ENCODE measurements around a stretch of chr2.

- RRBS = no CpG with 5 or more reads among the region's 8 CpGs
Measured at GRCh38 chr2:188976534-188977129, 2.5 kb downstream of the COL3A1 start.

DNA sequence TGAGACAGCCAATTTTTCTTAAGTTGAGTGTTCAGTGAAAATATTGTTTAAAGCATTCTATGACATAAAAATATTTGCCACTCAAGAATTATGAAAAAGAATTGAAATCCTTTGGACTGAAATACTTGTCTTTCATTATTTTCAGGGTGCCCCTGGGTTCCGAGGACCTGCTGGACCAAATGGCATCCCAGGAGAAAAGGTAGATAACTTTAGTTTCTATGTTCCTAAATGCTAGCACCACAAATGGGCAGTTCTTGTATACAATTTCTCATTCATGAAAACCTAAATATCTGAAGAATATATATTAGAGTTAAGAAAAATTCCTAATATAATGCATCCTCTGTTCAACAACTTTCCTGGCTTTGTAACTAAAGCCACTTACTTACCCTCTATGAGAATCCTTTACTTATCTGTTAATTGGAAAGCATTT is 20.7 kb downstream of the COL3A1 start:
- RRBS = no CpG with 5 or more reads among the region's 1 CpG

GRCh38 chr2:189010125-189010538 is 36.0 kb downstream of the COL3A1 start:
- RRBS = no CpG with 5 or more reads among the region's 3 CpGs

DNA sequence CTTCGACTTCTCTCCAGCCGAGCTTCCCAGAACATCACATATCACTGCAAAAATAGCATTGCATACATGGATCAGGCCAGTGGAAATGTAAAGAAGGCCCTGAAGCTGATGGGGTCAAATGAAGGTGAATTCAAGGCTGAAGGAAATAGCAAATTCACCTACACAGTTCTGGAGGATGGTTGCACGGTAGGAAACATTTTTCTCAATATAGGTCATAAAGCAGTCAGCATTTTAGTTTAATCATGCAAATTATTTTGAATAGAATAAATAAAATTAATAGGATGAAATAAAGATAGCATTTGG is 36.5 kb downstream of the COL3A1 start:
- RRBS = no CpG with 5 or more reads among the region's 3 CpGs

DNA sequence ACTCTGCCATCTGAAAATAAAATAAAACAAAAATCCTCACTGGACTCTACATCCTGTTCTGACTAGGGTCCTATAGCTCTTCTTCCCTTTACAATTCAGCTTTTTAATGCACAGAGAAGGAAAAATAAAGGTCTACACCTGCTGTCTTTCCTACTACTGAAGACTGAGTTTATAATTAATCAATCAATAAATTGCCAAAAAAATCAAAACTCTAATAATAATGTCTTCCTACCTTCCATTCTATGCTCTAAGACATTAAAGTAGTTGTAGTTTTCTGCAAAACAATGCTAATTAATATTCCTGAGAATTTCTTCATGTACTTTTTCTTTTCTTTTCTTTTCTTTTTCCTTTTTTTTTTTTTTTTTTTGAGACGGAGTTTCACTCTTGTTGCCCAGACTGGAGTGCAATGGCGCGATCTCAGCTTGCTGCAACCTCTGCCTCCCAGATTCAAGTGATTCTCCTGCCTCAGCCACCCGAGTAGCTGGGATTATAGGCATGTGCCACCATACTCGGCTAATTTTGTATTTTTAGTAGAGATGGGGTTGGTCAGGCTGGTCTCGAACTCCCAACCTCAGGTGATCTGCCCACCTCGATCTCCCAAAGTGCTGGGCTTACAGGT is 19.0 kb downstream of the COL5A2 start:
- RRBS = no CpG with 5 or more reads among the region's 7 CpGs

DNA sequence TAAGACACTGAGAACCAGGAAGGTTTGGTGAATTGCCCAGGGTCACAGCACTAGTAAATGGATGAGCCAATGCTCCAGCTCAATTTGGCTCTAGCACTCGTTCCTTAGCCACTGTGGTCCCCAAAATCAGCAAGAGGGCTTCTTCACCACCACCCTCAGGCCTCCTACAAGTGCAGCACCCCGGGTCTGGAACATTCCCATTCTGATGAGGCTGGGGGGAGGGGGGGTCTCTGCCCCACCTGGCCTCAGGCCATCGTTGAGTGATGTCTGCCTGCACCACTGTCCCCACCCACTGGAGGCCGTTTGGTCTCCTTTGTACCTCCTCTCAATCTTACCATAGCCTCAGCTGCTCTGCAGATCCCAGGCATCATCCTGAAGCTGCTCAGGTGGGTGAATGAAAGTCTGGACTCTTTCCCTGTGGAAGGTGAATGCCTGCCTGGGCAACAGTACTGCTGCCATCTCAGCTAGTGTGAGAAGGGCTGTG is 42.3 kb downstream of the WDR75 start:
- RRBS = no CpG with 5 or more reads among the region's 4 CpGs

- RRBS = no CpG with 5 or more reads among the region's 3 CpGs
Measured at GRCh38 chr2:189522724-189523211, 57.8 kb downstream of the SLC40A1 start.

- RRBS = no CpG with 5 or more reads among the region's 6 CpGs
Measured at GRCh38 chr2:189524611-189525247, 55.9 kb downstream of the SLC40A1 start.

DNA sequence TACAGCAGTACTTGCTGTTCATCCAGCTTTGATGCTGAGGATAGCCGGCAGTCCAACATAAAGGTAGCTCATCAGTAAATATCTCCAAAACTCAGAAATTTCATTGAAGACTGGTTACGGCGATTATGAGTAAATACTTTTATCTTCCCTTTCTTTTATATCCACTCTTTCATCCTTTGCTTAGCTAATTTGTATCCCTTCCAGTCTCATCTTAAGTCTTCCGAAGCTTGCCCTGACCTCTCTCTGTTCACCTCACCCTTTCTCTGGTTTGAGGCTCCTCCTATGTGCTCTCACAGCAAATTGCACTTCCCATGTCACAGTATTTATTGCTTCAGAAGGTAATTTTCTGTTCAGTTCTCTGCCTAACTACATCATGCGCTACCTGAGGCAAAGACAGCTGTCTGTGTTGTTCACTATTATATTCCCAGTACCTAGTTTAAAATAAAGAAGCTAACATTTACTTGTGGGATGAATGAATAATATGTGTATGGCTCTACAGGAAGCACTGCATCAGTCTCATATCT is 32.1 kb upstream of the ASDURF start:
- RRBS = no CpG with 5 or more reads among the region's 5 CpGs

DNA sequence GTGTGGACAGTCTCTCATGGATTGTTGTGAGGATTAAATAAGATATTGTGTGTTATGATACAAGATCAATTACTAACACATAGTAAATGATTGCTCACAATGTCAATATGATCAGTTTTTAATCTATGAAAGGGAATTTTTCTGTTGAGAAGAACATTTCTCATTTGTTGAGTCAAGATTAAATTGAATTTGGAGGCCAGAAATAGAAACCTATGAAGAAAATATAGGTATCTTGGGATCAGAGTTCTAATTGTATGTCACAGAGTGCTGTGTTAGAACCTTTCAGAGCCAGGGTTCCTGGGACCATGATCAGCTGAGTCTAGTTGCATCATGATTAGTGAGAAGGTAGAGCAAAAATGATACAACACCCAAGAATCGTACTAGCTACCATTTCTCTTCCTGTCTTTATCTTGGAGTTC is 72.8 kb downstream of the PMS1 start:
- RRBS = no CpG with 5 or more reads among the region's 1 CpG

DNA sequence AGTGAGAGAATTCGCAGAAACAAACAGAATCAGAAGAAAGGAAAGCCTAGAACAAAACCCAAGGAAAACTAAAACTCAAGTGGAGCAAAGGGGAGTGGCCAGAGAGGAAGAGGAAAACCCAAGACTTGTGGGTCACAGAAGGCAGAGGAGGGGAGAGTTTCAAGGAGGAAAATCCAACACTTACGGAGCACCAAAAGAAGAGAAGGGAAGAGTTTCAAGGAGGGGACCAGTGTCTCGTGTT is 1.5 kb upstream of the MFSD6 start:
- RRBS = no CpG with 5 or more reads among the region's 3 CpGs

DNA sequence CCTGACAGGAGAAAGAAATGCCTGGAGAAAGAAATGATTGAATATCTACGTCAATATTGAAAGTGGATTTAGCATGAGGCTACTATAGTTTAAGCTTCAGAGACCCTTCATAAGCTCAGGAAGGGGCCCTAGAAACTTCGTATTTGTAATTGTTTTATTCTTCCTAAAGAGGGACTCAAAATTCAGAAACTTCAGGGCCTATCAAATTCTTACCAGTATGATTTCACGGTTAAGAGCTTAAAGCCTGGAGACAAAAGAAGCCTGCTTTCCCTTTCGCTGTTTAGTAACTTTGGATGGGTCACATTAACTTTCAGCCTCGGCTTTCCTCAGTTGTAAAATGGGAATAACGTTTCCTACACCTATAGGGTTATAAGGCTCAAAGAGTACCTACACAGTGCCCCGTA is 1.1 kb upstream of the MFSD6 start:
- RRBS = no CpG with 5 or more reads among the region's 7 CpGs

GRCh38 chr2:190408524-190409308 is 561 bp downstream of the MFSD6 start:
- RRBS = 2% methylated on average over 28 of the region's 56 CpGs

- RRBS = no CpG with 5 or more reads among the region's 25 CpGs
Measured at GRCh38 chr2:190435879-190437183, 28.2 kb downstream of the MFSD6 start.

GRCh38 chr2:190471553-190472051 is 62.9 kb downstream of the NEMP2 start:
- RRBS = no CpG with 5 or more reads among the region's 7 CpGs

- RRBS = no CpG with 5 or more reads among the region's 7 CpGs
Measured at GRCh38 chr2:190500791-190501505, 33.6 kb downstream of the NEMP2 start.

DNA sequence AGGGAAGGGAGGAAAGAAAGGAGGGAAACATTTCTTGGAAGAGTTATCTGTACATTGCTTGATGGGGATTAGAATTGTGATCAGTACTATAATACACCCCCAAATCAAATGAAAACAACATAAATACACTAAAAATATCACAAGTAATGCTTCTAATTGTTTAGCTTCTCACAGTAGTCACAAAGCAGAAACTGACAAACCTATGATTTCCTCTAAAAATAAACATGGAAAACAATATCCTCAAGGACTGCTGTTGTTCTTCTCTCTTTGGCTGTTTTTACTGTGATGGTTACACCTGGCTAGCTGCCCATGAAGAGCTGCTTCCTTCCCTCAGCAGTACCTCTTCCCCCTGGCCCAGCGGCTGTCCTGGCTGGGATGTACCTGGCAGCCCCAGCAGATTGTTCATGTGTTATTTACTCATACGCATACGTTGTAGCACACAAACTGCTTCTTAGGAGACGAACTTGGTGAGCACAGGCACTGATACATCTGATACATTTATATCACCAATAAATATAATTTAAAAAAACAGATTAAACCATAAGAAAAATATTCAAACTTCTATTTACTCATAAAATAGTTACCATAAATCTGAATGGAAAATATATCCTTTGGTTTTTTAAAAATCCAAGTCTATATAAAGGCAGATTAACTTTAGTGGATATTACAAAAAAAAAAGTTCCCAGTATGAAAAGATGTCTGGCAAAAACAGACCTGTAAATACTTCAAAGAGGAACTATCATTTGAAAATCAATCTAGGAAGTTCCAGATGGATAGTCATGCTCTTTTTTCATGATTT is 27.3 kb downstream of the NEMP2 start:
- RRBS = no CpG with 5 or more reads among the region's 4 CpGs

DNA sequence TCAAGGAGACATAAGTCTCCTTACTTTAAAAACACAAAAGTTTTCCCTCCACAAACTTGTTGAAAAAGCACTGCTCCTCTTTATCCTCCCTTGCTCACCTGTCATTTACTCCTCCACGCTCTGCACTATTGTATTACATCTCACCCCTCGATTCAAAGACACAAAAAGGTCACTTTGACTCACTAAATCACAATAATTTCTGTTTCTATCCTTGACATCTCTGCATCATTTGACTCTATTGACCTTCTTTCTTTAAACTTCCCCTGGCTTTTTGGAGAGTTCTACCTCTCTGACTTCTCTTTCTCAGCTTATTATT is 35.0 kb upstream of the GLS start:
- RRBS = no CpG with 5 or more reads among the region's 2 CpGs

GRCh38 chr2:190879946-190880713 is 491 bp upstream of the GLS start:
- RRBS = no CpG with 5 or more reads among the region's 37 CpGs

All from AG10803 (cell line).